Hair follicular keratinocyte (primary cell): ENCODE measurements around a stretch of chr2.

DNA sequence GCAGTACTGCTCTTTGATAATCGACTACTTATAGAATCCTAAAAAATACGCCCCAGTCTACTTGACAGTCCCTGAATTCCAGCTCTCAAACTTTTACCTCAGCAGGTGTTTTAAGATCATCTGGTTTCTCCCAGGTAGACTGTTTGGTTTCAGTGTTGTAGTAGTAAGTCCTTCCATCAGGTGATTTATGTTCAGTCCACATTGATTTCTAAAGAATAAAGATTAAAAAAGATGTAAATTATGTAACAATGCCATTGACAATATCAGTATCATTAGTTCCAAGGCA lies 36.2 kb downstream of the PRPF40A start:
- RAMPAGE, long total RNA: no peak

DNA sequence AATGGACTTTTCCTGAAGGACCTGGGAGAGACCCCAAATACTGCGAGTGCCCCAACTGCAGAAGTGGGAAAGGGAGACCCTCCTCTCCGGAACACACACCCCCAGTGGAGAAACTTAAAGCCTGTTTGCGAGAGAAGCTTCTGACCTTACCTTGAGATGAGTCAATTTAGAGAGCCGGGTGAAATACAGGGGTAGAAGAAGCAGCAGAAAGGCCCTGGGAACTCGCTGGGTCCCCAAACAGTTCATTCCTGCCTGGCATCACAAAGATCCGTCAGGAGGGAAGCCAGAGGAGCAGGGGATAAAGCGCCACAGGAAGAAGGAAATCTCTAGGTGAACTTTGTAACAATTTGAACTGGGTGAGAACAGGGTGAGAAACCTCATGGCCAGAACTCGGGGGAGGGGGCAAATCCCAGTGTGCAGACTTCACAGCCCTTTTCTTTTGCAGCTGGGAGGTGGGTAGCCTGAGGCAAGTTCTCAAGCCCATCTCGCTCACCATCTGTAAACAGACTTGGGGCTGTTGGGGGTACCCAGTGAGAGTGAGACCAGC lies 114.2 kb upstream of the RPRM start:
- RAMPAGE, long total RNA: no peak

GRCh38 chr2:156254271-156255100 lies 78.0 kb downstream of the NR4A2 start:
- RAMPAGE, long total RNA: no peak

GRCh38 chr2:156319662-156320463 lies 12.7 kb downstream of the NR4A2 start:
- RAMPAGE, long total RNA: no peak

- RAMPAGE, long total RNA: no peak
Observed at GRCh38 chr2:156398893-156399867, 37.0 kb upstream of the GPD2 start.

GRCh38 chr2:157056121-157056687 lies 201.3 kb upstream of the GALNT5 start:
- RAMPAGE, long total RNA: no peak

DNA sequence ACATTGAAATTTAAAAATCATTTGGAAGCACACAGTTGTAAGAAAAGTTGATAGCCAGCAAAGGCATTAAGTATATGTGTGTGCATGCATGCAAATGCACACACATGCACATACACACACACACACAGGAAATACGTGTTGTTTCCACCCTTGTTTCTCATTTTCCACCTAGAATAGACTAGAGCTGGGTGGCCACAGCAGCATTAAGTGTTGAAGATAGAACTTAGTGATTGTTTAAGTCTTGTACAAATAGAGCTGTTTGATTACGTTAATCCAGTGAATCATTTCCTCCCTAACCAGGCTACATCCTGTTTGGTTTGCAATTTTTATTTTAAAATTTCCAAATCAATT lies 74.8 kb upstream of the GALNT5 start:
- RAMPAGE, long total RNA: no peak

DNA sequence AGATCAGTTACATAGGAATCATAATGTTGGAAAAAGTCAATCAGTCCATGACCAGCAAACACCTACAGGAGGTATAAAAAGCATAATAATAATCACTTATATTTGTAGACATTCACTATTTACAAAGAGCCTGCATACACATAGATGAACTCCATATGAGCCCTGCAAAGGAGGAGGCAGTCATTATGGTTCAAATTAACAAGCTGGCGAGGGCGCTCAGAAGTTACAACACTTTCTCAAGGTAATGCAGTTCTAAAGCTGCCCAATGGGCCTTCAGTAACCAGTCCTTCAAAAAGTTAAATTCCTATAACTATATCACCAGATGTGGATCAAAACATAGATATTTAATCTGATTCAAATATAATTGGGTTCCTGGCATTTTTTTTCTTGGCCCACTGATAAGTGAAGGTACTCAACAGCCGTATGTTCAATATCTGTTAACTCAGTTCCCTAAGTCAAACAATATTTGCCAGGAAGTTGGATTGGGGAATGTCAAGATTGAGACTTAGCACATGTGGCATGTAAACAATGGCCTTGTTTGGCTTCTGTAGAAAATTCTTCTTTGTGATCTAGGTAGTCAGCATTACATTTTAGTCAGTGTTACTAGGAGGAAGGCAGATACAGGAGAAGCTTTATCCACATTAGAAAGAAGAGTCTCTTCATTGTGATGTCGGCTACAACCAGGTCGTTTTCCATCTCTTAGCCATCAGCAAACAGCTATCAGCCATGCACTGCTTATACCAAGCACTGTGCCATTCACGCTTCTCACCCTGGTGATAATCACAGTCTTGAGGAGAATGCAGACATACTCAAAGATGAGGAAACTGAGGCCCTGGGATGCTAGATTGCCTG lies 2.8 kb downstream of the GALNT5 start:
- RAMPAGE, long total RNA: no peak

DNA sequence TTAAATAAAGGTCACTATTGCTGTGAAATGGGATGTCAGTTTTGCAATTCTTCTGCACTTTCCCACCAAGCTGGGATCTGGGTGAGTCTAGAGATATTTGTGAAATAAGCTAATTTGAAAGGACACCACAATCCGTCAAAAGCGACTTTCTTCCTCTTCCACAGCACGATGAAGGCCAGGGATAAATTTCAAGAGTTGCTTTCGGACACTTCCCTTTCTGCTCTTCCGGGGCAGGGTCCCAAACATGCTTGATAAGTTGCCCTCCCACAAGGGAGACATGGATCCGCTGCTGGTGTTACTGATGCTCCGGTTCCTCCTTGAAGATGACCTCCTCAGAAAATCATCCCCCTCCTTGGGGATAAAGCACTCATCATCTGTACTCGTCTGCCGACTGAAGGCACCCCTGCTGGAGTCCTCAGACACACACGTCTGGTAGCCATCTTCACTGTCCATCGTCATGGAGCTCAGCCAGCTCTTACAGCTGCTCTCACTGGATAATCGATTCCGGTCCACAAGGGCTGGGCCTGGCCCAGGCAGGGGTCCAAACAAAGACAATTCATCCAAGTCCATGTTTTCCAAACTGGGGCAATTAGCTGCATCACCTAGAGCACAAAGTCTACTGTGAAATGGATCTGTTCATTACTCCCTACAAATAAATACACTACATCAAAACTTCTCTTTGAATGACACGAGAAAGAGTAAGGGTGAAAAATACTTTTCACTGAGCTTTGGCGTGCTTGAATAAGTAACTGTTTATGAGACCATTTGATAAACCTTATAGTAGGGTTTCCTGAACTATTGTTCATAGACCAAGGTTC lies 28.1 kb downstream of the CYTIP start:
- RAMPAGE, long total RNA: no peak

DNA sequence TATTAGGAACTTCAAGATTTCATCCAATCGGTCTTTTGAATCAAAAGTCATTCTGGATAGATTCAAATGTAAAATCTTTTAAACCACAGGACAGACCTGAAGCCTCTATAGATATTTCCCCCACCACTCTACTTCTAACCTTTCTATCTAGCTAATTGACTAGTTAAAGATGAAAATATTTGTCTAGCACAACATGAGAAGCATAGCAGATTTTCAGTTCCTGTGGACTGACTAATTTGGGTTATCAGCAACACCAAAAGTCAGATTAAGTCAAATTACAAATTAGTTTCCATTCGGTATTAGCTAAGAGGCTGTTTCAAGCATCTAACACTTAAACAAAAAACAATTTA lies 5.0 kb downstream of the CYTIP start:
- RAMPAGE, long total RNA: no peak

GRCh38 chr2:157442948-157443640 lies 795 bp downstream of the CYTIP start:
- RAMPAGE, long total RNA: no peak

GRCh38 chr2:157514946-157515265 lies 71.0 kb upstream of the CYTIP start:
- RAMPAGE, long total RNA: no peak

DNA sequence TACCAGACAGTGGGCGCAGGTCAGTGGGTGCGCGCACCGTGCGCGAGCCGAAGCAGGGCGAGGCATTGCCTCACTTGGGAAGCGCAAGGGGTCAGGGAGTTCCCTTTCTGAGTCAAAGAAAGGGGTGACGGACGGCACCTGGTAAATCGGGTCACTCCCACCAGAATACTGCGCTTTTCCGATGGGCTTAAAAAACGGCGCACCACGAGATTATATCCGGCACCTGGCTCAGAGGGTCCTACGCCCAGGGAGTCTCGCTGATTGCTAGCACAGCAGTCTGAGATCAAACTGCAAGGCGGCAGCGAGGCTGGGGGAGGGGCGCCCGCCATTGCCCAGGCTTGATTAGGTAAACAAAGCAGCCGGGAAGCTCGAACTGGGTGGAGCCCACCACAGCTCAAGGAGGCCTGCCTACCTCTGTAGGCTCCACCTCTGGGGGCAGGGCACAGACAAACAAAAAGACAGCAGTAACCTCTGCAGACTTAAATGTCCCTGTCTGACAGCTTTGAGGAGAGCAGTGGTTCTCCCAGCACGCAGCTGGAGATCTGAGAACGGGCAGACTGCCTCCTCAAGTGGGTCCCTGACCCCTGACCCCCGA lies 71.5 kb upstream of the CYTIP start:
- RAMPAGE, long total RNA: no peak

DNA sequence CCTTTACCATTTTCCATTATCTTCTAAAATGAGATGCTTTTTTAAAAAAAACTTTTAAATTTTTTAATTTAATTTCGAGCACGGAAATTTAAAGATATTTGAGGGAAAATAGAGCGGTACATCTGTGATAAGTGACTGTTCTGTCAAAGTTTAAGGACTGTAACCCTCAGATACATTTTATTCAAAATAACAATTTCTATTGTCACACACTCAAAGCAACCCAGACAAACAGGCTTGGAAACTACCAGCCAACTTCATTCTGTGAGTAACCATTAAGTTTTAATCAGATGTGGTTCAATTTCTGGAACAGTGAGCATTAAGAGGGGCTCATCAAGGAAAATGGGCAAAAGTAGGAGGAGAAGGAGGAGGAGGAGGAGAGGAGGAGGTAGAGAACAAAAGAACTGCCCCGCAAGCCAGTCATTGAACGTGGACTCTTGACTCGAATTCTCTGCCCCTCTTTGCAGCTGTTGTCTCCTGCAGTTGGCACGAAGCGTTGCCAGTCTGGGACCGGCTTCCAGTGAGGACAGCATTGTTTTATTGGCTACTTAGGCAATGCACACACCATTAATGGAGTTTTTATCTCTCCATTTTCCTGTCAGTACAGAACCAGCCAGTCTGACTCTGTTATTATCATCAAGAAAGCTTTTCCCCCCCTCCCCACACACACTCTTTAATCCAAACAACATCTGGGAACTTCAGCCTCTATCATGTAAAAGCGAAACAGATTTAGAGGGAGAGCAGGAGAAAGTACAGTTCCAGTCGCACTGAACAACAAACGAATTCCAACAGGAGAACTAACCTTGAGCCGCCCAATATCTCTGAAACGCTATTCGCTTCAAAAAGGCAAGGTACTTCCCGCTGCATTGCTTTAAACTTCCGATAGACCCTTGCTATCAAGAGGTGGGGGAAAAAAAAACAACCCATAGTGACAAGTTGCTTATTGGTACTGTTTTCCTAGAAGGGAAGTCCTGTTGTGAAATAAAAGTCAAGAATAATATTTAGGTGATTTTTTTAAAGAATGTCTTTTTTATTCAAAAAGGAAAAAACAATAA lies 38.4 kb downstream of the ACVR1 start:
- RAMPAGE, long total RNA: no peak

- RAMPAGE, long total RNA: no peak
Observed at GRCh38 chr2:157876499-157877185, 512 bp upstream of the ACVR1 start.

DNA sequence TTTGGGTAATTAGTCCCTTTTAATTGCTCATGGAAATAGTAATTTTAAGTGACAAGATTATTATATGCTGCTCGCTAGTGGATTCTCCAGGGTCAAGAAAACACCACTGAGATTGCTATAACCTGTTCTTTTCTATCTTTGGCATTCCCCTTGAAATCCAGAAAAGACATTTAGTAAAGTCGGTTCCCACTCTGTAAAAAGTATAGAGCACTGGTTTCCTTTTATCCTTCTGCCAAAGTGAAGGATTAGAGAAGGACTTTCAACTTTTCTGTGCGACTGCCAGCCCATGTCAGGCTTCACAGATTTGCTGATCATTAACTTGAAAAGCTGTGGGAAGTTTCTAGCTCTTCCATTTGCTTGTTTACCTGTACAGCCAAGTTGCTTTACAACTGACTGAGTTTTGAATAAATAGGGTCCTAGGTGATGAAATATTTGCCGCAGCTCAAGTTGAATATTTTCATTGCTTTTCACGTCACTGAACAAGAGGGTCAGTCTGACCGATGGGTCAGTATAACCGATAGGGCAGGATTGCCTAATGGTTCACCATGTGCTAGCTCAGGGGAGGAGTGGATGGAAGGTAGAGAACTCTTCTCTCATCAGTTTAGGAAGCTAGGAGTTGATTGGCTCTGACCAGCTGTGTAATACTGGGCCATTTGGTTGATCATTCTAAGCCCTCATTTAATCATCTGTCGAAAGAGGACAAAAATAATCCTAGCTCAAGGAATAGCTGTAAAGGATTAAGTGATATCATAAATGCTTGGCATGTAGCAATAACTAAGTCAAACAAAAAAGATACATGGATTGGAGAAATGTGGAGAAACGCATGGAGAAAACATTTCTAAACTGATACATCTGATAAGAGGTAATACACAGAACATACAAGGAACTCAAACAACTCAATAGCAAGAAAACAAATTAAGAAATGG lies 30.4 kb downstream of the UPP2 start:
- RAMPAGE, long total RNA: no peak

GRCh38 chr2:158359704-158360329 lies 96.7 kb downstream of the CCDC148 start:
- RAMPAGE, long total RNA: no peak

- RAMPAGE, long total RNA: no peak
Observed at GRCh38 chr2:158969500-158970727, 1.5 kb downstream of the TANC1 start.

DNA sequence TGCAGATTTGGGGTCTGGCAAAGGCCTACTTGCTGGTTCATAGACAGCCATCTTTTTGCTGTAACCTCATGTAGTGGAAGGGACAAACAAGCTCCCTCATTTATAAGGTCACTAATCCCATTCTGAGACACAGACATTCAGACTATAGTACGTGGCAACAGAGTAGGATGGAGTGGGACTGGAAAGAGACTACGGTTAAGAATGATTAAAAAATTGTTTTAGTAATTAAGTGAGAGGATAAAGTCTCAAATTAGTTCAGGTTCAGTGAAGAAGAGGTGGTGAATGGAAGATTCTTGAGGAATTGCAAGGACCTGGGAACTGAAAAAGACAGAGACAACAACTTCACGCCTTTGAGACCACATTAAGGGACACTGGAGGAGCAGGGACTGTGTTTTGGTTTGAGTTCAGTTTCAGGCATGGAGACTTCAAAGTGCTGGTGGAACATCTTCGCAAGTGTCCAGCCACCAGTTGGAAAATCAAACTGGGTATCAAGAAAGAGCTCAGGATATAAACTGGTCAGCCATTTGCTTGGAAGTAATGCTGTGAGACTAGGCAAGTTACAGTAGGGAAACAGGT lies 145.2 kb downstream of the WDSUB1 start:
- RAMPAGE, long total RNA: no peak

DNA sequence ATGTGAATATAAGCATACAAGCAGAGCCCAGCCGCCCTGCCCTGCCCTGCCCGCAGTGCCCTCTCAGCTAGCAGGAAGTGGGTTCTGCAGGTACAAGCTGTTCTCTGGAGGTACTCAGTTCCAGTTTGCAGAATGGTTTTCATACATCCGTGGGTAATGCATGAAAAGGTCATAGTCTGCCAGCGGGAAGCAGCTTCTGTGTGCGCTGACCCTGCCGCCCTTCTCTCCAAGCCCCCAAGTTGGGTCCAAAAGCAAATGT lies 76.6 kb downstream of the WDSUB1 start:
- RAMPAGE, long total RNA: no peak